ENCODE data around the genes TOMM5 and ZNG1E.

DNA sequence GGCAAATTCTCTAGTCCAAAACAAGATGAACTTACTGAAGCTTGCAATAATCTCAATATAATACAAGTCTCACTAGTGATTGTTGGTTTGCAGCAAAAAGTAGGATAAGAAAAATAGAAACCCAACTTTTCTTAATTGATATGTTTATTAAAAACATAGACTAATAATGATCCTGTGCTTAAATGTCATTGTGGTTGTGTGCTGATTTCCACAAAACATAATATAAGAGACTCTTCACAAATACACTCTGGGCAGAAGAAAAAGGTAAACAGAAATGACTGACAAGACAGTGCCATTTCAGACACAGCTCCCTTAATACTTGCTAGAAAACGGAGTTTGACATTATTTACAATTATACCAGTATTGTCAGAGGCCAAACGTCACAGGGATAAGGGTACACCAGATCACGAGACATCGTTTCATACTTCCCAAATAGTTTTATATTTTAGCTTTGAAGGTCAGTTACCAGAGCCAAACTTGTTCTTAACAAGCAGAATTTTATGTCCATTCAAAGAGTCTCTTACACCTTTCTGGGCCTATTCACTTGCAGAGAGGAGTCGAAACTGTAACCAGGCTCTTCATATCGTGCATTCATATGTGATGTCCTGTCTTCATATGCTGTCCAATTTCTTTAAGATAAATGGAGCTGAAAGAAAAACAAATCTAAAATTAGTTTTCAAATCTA lies 4.0 kb downstream of the TOMM5 start:
- PRO-cap, result no peak

DNA sequence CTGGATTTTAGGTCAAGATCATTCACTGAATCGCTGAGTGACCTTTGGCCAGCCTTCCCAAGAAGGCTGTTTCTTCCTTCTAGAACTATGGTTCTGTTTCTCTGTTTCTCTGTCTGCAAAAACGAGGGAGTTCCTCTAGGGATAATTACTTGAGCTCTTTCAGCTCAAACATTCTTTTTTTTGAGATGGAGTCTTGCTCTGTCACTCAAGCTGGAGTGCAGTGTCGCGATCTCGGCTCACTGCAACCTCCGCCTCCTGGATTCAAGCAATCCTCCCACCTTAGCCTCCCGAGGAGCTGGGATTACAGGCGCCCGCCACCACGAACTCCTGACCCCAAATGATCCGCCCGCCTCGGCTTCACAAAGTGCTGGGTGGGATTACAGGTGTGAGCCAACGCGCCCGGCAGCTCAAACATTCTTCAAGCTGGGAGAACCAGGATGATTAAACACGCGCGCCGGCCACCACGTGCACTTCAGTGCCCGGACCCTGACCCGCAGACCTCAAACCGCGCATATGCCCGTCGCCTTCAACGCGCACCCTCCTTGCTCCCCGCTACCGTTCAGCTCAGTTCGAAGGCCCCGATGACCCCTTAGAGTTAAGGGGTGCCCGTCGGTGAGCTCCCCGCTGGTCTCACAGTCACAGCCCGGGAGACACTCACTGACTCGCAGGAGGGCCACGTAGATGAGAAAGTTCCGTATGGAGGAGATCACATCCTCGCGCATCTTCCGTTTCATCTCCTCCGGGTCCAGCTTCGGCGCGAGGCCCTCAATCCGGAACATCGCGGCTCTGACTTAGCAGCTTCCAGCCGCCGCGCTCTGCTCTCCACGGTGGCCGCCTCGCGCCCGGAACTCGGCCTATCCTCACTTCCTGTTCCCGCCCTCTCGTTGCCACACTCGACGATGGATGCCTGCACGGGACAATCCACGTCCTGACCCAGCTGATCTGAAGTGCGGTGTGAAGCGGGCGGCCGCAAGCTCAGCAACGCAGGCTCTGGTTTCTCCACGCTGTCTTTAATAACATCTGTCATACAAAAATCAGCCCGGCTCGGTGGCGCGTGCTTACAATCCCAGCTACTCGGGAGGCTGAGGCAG lies at the start of gene TOMM5:
Gene TOMM5 (minus strand): TSS at position 844 of the 1,091 bp plus-strand sequence.
- PRO-cap, result bidirectional peak, plus-strand start at position 892 of the sequence, minus-strand start at position 824 of the sequence

- PRO-cap, result no peak
Measured at GRCh38 chr9:37626477-37626798, 24.3 kb upstream of the FRMPD1 start.

DNA sequence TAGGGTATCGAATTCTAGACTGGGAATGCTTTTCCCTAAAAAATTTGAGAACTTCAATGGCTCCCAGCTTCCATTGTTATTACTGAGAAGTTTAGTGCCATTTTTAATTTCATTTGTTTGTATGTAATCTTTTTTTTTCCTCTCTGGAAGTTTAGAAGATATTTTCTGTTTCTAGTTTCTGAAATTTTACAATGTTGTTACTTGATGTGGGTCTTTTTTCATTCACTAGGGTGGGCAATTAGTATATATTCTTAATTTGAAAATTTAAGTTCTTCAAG lies 39.0 kb downstream of the FRMPD1 start:
- PRO-cap, result no peak

GRCh38 chr9:37904648-37905048 lies 721 bp upstream of the SLC25A51 start:
- PRO-cap, result no peak

- PRO-cap, result no peak
Measured at GRCh38 chr9:37916213-37917016, 12.5 kb upstream of the SLC25A51 start.

DNA sequence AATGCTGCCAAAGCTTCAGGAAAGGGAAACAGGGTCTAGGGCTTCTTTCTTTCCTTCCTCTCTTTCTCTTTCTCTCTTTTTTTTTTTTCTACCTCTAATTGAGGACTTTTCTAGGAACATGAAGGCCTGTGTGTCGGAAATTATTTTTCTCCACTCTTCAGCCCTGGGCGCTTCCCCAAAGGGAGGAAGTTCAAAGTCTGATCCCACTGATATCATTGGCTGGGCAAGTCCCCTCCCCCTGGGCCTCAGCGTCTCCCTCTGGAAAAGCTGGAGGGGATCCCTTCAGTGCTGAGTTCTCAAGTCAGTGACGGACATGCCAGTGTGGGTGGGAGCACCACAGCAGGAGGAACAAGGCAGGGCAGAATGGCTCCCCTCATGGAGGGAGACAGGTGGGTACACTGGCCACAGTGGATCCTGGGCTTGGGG lies 24.0 kb upstream of the SLC25A51 start:
- PRO-cap, result no peak

DNA sequence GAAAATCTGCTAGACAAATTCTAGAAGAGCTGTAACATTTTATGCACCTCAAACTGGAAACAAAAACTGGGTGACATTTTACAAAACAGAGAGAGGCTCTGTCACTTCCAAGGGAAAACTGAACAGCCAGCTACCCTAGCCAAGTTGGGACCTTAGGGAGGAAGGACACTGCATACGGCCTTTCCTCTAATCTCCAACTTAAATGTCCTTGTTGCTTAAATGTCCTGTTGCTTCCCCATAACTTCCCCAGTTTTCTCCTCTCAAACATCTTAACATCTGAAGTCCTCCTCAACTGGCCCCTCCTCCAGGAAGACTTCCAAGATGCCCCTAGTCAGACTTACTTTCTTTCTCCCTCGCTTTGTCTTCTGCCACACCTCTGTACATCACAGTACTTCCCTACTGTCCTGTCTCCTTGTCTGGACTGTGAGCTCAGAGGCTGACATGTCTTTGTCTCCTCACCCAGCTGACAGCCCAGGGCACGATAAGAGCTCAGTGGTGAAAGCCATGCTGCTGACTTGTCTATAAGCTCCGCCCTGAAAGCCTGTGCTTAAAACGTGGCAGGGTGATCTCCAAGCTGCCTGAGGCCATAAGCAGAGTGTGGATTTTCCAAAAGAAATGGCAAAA lies 32.9 kb upstream of the SLC25A51 start:
- PRO-cap, result no peak

DNA sequence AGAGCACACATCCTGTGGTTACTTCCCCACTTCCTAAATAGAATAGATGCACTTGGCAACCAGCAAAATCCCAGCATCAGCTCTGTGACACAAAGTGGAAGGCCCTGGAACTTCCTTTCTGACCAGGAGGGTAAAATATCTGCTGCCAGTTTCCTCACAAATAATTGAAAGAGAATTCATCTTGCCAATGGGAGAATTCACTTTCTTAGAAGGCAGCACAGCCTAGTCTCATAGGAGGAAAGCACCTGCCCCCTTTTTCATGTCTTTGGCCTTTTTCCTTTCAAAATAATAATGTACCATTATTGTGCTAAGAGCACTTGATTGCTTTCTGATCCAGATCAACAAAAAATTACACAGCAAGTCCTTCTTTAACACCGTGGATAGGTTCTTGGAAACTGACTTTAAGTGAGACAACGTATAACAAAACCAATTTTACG lies 7.1 kb upstream of the IGFBPL1 start:
- PRO-cap, result no peak

GRCh38 chr9:38437420-38437905 lies 13.2 kb upstream of the IGFBPL1 start:
- PRO-cap, result no peak

- PRO-cap, result no peak
Measured at GRCh38 chr9:40105602-40106957, 750.6 kb downstream of the SPATA31A1 start.

DNA sequence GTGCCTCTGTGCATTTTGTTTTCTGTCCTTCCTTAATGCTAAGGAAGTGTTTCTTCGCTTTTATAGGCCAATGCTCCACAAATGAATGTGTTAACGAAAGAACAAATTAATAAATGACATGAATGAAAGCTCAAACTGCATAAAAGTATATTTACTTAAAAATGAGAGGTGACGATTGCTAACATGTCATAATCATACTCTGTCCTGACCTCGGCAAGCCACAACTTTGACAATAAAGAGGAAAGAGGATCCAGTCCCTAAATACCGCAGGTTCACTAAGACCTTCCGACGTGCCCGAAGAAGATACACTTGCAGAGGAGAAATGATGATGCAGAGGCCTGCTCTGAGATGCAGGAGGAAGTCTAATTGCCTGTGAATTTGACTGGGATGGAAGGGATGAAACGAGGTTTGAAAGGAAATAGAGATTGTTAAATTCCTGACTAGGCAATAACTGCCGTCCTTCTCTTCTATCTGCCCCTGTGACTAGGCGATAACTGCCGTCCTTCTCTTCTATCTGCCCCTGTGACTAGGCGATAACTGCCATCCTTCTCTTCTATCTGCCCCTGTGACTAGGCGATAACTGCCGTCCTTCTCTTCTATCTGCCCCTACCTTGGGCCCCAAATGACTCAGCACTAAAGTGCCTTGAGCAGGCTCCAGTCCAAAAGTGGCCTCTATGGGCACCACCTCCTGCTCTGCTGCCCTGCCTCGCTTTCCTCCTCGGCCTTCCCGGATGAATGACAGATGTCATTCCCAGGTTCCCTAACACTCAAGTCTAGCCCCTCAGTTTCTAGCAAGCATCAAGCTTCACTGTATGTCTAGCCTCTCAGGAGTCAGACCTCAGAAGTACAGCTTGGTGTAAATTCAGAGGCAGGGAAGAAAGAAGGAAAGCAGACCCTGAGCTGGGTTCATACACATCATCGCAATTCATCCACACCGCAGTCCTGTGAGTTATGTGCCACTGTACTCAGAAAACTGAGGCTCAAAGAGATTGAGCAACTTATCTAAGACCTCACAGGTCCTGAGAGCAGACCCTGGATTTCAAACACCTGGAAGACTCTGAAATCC lies 189.2 kb downstream of the FOXD4L6 start:
- PRO-cap, result no peak

GRCh38 chr9:43125856-43126567 lies 942.6 kb downstream of the SPATA31A6 start:
- PRO-cap, result no peak

GRCh38 chr9:62799681-62800450 lies 1610.0 kb downstream of the SPATA31A7 start:
- PRO-cap, result no peak

- PRO-cap, result no peak
Measured at GRCh38 chr9:65143849-65144270, 141.1 kb downstream of the FOXD4L5 start.

DNA sequence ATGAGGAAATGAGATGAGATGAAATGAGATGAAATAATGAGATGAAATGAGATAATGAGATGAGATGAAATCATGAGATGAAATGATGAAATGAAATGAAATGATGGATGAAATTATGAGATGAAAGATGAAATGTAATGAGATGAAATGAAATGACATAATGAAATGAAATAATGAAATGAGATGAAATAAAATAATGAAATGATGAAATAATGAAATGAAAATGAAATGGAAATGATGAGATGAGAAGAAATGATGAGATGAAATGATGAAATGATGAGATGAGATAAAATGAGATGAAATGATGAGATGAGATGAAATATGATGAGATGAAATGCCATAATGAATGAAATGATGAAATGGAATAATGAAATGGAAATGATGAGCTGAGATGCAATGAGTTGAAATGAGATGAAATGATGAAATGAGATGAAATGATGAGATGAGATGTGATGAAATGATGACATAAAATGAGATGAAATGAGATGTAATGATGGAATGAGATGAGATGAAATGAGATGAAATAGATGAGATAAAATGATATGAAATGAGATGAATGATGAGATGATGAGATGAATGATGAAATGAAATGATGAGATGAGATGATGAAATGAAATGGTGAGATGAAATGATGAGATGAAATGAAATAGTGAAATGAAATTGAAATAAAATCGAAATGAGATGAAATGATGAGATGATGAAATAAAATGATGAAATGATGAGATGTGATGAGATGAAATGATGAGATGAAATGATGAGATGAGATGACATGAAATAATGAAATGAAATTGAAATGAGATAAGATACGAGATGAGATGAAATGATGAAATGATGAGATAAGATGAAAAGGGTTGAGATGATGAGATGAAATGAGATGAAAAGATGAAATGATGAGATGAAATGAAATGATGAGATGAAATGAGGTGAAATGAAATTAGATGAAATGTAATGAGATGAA lies 77.7 kb downstream of the FOXD4L5 start:
- PRO-cap, result no peak

DNA sequence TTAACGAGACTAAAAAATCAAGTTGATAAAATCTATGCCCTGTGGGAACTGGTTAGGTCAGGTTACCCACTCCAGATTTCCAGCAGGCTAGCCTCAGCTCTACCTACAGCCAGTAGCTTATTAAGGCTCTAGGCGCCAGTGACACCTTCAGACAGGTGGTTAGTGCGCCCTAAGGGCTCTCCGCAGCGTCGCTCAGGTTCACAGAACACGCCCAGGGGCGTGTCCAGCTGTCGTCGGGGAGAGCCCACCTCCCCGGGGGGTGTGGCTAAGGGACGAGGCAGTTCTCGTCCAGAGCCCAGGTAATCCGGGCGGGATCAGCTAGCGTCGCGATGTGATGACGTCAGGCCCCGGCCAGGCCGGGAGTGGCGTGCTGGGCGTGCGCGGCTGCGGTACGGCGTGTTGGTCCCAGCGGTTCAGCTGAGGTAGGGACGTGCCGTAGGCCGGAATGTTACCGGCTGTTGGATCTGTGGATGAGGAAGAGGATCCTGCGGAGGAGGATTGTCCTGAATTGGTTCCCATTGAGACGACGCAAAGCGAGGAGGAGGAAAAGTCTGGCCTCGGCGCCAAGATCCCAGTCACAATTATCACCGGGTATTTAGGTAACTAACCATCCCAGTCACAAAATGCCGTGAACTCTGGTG lies at the start of gene ZNG1E:
Gene ZNG1E (plus strand): TSS at position 397 of the 641 bp plus-strand sequence.
- PRO-cap, result bidirectional peak, plus-strand start at position 420 of the sequence, minus-strand start at position 194 of the sequence; unidirectional peak, plus-strand start at position 420 of the sequence

- PRO-cap, result no peak
Measured at GRCh38 chr9:66942325-66943248, 42.1 kb downstream of the ZNF658 start.

DNA sequence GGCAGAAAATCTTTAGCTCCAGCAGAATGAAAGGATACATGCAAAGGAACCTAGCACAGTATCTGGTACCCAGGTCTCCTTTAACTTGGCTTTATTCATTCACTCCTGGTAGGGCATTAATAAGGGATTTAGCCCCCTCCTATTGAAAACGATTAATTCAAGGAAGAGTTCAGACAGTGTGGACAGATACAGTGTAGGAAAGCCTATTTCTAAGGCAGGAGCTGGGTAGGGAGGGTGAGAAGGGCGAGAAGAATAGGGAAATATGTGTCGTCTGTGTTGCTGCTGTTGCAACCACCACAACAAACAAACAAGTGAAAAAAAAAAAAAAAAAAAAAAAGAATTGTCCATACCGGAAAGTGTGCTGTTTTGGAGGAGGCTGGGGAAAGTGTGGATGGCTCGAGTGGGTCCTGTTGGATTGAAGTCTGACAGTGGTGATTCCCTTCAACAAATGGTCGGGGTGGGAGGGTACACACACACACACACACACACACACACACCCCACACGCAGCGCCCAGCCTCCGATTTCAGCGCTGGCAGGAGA lies 401 bp upstream of the PGM5 start:
- PRO-cap, result no peak

DNA sequence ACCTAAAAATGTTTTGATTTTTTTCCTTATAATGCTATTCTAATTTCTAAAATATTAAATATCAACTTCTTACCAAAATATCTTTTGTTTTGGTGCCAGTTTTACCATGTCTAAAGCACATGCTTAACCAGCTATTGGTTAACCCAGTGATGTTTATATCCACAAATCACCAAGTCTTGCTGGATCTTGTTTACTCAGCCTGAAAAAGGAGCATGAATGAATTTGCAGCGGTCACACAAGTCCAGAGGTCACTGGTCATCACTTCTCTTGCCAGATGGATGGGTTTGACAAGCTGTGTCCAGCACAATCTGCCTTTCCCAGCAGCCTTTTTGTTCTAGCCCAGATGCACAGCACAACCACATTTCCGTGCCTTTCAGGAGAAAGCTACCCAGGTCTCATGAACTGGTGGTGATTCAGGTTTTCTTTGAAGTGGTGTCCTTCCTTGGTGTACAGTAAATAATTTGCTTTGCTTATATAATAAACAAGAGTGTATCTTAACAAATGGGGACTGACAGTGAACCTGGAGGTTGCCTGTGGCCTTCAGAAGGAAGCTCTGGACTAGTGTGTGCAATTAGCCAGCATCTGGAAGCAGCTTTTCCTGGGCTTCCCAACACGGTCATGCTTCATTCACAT lies 32.1 kb downstream of the TMEM252 start:
- PRO-cap, result no peak